ENCODE data around the genes FCER2, CLEC4G and EVI5L.

- RRBS: no CpG with 5 or more reads among the region's 11 CpGs
Measured at GRCh38 chr19:7618028-7618334, 11.4 kb downstream of the XAB2 start.

- RRBS: 91% methylated on average over 34 of the region's 62 CpGs
Measured at GRCh38 chr19:7619732-7620684, 9.3 kb downstream of the XAB2 start.

GRCh38 chr19:7685371-7685543, 4.6 kb downstream of the TRAPPC5 start:
- RRBS: no CpG with 5 or more reads among the region's 2 CpGs

GRCh38 chr19:7685544-7686030, 5.0 kb downstream of the TRAPPC5 start:
- RRBS: no CpG with 5 or more reads among the region's 8 CpGs

GRCh38 chr19:7701606-7702465, at the start of gene FCER2:
FCER2 (minus strand) TSS chr19:7702131.
- RRBS: 79% methylated on average over 2 of the region's 21 CpGs

DNA sequence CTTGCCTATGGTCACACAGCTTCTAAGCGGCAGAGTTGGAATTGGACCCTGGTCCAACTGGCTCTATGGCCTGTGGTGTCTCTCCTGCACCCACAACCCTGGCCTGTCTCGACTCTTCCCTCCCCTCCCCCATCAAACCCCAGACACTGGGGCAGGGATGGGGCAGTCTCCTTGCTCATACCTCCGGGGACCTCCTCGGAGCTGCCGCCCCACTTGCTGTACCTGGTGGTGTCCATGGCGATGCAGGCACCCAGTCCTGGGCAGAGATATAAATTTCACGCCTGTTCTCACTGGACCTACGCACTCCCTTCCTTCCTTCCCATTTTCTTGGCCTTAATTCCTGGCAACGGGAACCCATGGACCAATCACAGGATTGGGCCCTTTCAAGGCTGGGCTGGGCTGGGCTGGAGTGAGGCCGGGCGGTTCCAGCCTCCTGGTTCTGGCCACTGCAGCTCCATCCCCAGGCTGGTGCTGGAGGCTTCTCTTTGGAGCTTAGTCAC, at the start of gene CLEC4G:
Gene CLEC4G (minus strand): TSS at position 244 of the 500 bp plus-strand sequence.
- RRBS: no CpG with 5 or more reads among the region's 11 CpGs

DNA sequence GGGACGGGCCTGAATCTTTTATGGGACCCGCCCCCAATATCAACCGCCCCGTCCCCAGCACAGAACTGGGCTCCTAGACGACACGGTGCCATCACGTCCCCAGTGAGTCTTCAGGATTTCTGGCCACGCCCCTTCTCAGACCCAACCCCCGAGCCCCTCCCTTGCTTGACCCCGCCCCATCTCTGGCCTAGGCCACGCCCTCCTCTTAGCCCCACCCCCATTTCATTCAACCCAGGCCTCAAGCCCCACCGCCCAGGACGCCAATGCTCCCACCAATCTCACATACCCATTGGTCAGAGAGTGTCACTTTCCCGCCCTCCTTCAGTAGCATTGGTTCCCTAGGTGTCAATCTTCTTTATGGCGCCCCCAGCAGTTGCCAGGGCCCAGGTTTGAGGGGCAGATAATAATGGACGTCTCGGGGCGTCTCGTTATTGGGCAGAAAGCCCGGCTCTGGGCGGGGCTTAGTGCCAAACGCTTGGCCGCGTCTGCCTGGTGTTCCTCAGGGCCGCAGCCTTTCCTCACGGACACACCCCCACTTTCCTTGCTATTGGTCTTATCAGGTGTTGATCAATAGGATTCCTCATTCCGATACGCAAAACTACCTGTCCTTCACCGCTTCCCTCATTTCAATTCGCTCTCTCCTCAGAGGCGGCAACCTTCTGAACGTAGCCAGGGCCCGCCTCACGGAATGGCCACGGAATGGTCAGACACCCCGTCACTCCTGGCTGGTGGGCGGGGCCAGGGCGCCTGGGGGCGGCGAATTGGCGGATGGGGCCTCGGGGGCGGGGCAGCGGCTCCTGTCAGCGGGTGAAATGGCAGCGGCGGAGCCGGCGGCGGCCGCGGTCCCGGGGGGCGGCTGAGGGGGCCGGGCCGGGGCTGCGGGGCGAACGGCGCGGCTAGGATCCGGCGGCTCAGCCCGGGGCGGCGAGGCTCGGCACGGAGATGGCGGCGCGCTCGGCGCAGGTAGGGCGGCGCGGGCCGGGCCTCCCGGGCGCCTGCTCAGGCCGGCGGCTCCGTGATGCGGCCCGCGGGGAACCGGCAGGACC, at the start of gene EVI5L:
Gene EVI5L (plus strand): TSS at position 800 of the 1,046 bp plus-strand sequence.
- RRBS: 1% methylated on average over 14 of the region's 86 CpGs

DNA sequence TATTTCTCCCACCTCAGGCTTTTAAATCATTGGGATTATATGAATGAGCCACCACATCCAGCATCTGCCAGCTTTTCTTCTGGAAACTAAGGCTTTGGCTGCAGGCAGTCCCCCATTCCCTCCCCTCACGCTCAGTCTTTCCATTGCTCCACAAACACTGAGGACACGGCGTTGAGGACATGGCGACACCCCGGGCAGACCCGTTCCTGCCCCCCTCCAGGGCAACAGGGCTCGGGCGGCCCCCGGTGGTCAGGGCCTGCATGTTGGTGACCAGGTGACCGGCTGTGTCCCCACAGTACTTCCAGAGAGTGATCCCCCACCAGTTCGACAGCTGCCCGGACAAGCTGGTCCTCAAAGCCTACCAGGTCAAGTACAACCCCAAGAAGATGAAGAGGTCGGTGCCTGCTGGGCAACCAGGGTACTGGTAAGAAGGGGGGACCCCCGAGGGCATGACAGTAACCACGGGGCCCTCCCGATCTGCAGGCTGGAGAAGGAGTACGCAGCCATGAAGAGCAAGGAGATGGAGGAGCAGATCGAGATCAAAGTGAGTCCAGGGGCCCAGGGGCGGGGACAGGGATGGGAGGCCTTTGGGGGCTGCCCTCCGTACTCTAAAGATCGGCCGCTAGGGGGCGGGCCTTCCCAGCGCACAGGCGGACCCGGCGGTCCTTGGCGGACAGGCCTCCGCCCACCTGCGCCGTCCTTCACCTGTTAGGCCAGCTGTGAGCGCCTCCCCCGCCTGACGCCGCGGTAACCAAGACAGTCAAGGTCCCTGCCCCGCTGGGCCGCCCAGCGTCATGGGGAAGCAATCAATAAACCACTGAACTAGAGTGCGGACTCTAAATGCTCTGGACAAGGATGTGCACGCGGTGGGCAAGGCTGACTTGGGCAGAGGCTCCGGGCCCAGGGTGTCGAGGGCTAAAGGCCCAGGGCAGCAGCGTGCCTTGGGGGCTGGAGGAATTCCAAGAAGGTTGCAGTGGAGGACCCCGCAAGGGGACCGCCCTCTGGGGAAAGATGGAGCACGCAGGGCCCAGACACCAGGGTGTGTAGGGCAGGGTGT, 21.1 kb downstream of the PRR36 start:
- RRBS: 72% methylated on average over 8 of the region's 48 CpGs

GRCh38 chr19:7870760-7871259, 3.4 kb downstream of the PRR36 start:
- RRBS: no CpG with 5 or more reads among the region's 8 CpGs

DNA sequence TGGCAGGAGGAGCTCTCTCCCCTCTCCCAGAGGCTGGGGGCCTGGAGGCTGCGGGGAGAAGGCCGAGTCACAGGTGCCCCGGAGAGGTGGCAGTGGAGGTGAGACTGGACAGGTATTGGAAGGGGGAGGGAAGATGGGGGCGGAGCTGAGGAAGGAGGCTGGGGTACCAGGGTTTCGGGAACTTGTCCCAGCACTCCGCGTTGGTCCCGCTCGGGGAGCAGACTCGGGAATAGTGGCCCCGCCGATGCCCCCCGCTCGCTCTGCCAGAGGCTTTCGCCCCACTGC, 996 bp downstream of the PRR36 start:
- RRBS: no CpG with 5 or more reads among the region's 15 CpGs

GRCh38 chr19:7917400-7918315, 2.5 kb upstream of the SNAPC2 start:
- RRBS: 2% methylated on average over 16 of the region's 84 CpGs

DNA sequence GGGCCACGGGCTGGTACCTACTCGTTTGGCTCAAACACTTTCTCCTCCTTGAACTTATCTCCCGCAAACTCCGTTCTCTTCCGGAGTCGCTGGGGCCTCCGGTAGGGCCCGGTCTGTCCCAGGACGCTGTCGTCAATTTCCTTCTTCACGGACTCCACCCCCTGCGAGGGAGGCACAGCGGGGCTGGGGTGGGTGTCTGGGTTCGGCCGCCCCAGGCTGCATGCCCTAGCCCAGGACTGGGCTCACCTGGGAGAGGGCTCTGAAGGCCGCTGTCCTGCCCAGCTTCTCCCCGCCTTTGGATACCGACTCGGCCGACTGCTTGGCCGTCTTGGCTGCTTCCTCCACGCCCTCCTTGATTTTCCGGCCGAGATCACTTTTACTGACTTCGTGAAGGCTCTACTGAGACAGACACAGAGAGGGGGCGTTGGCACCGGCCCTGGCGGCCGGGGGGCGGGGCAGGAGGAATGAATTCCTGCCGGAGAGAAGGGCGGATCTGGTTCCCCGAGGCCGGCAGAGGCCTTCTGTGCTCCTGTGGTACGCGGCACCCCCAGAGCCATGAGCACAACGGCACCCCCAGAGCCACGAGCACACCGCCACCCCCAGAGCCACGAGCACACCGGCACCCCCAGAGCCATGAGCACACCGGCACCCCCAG, 8.0 kb upstream of the CTXN1 start:
- RRBS: 51% methylated on average over 9 of the region's 42 CpGs

- RRBS: no CpG with 5 or more reads among the region's 21 CpGs
Measured at GRCh38 chr19:7942667-7943176, 744 bp downstream of the TIMM44 start.

DNA sequence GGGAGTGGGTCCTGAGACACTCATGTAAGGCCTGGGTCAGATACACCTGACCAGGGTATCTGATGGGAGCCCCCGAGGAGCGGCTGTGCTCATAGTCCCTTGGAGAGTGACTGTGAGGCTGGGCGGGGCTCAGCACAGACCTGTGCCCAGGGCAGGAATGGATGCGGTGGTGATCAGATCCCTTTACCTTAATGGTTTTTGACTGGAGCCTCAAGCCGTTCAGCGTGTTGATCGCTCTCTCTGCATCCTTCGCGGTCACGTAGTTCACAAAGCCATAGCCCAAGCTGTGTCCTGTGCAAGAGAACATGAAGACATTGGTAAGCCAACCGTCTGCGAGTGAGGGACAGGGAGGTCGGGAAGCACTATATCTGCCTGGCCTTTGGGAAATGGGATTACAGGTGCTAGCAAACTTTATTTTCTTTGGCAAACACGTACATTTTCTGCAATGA, 24.5 kb downstream of the ELAVL1 start:
- RRBS: no CpG with 5 or more reads among the region's 14 CpGs

DNA sequence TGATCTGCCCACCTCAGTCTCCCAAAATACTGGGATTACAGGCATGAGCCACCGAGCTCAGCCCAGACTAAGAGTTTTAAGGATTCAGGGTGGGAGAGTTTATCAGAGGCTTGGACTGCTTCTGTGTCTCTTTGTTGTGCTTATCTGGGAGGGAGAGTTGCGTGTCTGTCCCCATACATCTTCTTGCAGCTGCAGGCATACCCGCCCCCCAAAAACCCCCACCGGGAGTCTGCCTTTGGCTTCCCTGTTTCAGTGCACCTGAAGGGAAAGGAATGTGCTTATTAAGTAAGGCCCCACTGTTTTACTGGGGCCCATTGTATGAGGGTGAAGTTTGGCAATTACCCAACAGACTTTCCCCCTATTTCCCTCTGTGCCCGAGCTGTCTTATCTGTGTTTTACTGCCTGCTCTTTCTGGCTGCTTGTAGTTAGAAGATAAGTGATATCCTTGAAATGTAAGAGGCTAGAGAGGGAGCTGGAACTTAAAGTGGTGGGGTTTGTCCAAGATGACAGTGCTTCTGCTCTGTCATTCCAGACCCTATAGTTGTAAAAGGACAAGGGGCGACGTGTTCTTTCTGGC, 19.3 kb upstream of the CCL25 start:
- RRBS: no CpG with 5 or more reads among the region's 7 CpGs

- RRBS: no CpG with 5 or more reads among the region's 9 CpGs
Measured at GRCh38 chr19:8054151-8054560, 1.6 kb downstream of the CCL25 start.

GRCh38 chr19:8085760-8086610, 33.4 kb downstream of the CCL25 start:
- RRBS: 82% methylated on average over 3 of the region's 25 CpGs

- RRBS: 3% methylated on average over 9 of the region's 17 CpGs
Measured at GRCh38 chr19:8148477-8148924, 891 bp downstream of the FBN3 start.

- RRBS: 33% methylated on average over 1 of the region's 16 CpGs
Measured at GRCh38 chr19:8161080-8161706, 11.8 kb upstream of the FBN3 start.

- RRBS: no CpG with 5 or more reads among the region's 6 CpGs
Measured at GRCh38 chr19:8196592-8196995, 12.6 kb upstream of the CERS4 start.